ENCODE results near the gene CEL.

GRCh38 chr9:133061847-133062278 lies at the start of gene CEL:
Gene CEL (plus strand): TSS chr9:133061981.
- PRO-cap = no peak

GRCh38 chr9:133111779-133112488 lies 9.1 kb downstream of the RALGDS start:
- PRO-cap = no peak

DNA sequence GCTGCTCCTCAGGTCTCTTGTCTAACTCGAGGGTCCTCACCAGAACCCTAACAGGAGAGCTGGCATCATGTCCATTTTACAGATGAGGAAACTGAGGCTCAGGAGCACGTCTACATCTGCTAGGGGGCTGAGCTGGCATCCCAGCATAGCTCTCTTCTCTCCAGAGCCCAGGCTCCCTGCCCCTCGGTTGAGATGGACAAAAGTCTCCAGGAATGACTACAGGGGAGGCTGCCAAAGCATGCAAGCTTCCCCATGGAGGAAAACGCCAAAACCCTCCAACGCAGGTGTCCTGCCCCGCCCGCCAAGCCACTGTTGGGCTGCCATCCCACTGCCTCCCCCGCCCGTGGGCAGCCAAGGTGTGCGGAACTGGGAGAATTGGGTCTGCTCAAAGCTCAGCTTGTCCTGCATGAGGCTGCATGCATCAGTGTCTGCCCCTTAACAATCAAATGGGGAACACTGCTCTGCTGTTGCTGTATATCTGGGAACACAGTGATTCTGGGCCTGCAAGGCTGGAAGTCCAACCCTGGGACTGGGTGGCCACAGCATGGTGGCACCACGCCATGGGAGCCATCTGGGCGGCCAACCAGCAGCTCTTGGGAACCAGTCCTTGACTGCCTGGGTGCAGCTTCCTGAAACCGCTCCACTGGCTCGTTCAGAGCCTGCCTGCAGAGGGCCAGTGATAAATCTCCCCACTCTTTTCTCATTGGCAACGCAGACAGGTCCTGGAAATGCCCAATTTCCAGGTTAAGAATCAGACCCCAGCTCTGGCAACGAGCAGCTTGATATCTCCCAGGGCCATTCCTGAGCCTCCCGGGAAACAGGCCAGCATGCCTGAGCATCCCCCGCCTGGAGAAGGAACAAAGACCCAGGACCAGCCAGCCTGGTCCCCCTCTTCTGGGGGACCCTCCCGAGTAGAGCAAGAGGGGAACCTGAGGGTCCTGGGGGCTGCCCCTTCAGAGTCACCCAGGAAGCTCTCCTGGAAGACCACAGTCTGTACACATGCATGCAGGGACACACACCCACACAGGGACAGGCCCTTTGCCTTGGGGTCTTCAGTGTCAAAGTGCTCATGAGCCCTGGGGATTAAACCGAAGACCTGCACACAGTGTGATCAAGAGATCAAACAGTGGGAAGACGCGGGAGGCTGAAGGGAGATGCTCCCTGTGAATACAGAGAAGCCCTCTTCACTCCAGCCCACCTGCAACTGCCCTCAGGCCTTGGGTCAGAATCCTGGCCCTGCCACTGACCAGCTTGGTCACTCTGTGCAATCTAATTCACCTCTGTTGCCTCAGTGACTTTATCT lies 3.4 kb downstream of the RALGDS start:
- PRO-cap = no peak

GRCh38 chr9:133119705-133119869 lies 1.5 kb downstream of the RALGDS start:
- PRO-cap = no peak

- PRO-cap = no peak
These were observed 826 bp downstream of the GBGT1 start for GRCh38 chr9:133162899-133163277.

DNA sequence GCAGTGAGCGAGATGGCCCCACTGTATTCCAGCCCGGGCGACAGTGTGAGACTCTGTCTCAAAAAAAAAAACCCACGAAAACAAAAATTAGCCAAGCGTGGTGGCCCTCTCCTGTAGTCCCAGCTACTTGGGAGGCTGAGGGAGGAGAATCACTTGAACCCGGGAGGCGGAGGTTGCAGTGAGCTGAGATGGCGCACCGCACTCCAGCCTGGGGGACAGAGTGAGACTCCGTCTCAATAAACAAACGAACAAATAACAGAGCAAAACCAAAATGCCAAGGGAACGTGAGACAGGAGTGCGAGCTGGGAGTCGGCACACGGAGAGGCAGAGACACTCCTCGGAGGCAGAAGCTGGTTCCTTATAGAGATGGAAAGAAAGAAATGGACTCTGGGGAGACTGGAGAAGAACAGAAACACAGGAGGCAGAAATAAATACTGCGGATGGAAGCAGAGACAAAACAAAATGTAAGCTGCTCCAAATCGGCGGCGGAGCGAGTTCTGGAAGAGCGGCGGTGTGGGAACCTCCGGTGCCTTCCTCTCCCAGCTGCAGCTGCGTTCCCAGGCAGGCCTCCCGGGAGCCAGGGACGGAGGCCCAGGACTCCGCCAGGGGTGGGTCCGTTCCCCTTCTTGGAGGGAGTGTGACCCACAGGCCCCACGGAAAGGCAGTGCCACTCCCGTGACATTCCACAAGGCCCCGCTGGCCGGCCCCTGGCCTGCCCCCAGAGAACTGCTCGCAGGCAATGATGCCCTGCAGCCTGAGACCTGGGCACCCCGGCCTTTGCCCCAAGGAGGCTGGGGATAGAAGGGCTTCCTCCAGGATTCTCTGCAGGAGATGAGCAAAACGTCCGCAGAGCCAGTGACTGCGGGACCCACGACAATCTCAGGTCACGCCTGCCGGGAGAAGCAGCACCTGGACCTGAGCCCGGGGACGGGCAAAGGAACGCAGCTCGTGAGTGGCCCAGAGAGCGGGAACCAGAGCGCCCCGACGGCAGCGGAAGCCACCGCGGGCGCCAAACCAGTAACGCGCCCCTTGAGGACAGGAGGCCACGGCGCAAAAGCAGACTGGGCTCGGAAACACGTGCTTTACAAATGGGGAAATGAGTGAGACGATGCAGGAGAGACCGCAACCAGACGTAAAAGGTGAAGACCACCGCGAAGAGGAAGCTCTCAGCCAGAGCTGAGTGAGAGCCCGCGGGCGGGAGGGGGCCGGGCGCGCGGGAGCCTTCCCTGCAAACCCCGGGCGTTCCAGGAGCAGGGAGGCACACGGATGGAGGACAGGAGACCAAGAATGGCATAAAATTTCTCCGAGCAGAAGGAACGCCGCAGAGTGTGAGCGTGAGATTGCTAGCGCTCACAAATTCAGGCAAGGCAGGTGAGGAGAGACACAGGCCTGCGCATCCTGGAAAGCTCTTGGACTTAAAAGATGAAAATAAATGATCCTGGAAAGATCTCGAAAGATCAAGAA lies 9.4 kb downstream of the OBP2B start:
- PRO-cap = no peak

DNA sequence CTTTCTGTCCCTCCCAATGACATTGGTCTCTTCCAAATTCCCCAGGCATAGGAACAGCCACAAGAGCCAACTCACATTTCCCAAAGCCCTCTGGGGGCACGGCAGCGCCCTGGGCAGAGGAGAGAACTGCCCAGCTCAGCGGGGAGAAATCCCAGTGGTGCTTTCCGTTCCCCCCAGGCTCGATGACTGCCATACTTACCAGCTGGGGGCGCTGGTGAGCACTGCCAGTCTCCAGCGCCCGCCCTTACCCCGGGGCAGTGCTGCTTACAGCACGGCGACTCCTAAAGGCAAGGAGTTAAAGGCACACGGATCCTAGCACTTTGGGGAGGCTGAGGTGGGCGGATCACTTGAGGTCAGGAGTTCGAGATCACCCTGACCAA lies 30.0 kb upstream of the OBP2B start:
- PRO-cap = no peak

DNA sequence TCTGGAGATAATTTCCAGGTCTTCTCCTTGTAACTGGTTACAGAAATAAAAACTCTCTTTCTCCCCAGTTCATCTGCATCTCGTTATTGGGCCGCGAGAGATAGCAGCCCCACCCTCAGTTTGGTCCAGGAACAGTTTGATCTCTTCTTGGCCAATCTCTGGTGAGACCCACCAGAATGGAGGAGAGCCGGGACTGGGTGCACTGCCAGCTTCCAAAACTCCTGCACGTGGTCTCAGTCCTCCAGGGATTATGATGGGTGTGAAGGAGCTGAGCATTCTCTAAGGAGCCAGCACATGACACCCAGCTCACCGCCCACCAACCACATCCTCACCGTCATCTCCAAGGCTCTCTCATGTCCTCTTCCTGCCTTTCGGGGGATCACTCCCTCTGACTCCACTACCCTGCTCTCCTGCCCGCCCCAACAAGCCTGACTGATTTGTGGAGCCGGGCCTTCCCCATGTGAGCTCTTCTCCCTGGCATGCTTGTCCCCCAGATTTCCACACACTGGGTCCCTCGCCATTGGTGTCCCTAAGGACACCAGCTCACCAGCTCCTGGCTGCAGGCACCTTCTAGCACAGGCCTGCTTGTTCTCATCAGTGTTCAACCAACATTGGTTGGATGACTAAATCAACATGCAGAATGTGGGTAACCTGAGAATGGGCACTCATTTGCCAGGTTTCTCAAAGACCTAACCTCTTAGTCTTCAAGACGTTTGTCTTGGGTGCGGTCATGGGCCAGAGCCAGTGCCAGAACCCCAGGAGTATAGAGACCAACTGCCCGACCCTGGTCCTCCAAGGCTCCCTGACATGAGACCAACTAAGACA lies 62.9 kb downstream of the SURF6 start:
- PRO-cap = no peak

GRCh38 chr9:133333366-133334770 lies 2.1 kb downstream of the SURF6 start:
- PRO-cap = no peak

DNA sequence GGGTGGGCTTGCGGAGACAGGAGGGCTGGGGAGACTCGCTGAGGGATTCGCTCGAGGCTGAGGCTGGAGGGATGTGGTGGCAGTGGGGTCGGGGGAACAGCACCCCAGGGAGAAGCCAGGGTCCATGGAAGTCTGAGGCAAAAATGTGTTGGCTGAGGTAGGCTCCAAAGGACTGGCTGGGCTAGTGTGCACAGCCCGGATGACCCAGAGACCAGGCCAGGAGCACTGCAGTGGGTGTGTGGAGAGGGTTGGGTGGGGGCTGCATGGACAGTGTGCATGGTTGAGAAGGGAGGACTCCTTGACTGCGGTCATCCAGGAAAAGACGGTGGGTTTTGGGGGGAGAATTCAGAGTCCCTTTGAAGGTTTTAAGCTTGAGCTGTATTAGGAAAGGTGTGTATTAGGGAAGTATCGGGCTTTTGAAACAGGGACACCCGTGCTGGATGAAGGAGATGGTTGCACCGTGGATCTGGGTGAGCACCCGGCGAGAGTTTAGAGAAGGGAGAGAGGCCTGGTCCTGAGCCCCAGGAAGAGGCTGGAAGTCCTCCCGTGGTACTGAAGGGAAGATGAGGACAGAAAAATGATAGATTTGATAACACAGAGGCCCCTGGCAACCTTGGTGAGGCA lies 1.8 kb downstream of the SURF2 start:
- PRO-cap = no peak

DNA sequence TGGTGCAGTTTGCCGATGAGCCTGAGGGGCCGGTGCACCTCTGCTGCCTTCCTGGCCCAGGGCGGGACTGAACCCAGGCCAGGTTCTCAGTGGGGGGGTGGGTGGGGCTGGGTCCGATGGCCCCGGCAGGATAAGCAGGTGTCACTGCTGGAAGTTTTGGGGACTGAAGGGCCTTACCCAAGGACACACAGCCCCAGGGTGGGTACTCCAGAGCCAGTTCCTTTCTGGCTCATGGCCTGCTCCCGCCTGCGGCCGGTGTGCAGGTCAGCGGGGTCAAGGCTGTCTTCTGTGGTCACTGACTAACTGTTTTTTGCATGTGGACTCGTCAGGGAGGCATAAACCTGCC lies 18.4 kb downstream of the MYMK start:
- PRO-cap = no peak

DNA sequence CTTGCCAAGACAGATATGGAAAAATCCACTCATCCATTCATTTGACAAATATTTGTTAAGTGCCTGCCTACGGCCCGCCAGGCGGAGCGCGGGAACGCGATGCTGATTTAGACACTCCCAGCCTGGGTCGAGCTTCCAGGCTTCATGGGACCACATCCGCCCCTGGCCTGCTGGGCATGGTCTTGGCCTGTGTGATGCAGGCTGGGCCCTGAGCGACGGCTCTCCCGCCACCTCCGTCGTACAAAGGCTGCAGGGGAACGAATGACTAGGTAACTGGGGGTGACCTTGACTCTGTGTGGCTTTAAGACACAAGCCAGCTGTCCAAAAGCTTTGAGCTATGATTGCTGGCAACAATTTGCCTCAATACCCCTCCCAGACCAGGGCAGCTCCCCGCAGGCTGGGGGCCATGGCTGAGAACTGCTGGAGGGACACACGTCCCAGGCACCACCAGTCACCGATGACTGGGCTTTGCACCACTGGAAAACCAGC lies 18.0 kb downstream of the MYMK start:
- PRO-cap = no peak

GRCh38 chr9:133539885-133540339 lies 5.4 kb downstream of the ADAMTSL2 start:
- PRO-cap = no peak

DNA sequence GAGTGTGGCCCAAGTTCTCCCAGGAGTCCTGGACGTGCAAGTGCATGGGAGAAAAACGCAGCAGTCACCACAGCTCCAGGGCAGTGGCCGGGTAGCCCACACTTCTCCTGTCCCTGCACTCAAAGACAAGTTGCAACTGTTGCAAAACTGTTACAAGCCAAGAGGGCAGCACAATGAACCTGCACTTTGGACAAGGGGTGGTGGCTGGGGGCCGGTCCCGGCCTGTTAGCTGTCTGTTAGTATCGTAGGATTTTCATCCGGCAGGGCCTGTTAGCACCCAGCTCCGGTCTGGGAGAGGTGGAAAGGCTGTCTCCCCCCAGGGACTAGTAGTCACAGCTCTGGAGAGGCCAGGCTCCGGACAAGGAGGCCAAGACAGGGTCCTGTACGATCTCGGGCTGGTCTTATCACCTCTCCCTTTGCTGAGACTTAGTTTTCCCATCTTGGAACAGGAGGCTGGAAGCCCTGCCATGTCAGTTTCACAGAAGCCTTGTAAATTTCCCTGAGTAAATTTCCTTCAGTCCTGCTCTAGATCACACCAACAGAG lies 1.7 kb upstream of the SARDH start:
- PRO-cap = no peak

GRCh38 chr9:133862369-133863236 lies 124.5 kb upstream of the SARDH start:
- PRO-cap = unidirectional peak, plus-strand start at chr9:133862889; unidirectional peak, plus-strand start at chr9:133862968

- PRO-cap = no peak
These were observed 126.5 kb downstream of the VAV2 start for GRCh38 chr9:133865366-133866246.

GRCh38 chr9:133926350-133927519 lies 65.4 kb downstream of the VAV2 start:
- PRO-cap = no peak

DNA sequence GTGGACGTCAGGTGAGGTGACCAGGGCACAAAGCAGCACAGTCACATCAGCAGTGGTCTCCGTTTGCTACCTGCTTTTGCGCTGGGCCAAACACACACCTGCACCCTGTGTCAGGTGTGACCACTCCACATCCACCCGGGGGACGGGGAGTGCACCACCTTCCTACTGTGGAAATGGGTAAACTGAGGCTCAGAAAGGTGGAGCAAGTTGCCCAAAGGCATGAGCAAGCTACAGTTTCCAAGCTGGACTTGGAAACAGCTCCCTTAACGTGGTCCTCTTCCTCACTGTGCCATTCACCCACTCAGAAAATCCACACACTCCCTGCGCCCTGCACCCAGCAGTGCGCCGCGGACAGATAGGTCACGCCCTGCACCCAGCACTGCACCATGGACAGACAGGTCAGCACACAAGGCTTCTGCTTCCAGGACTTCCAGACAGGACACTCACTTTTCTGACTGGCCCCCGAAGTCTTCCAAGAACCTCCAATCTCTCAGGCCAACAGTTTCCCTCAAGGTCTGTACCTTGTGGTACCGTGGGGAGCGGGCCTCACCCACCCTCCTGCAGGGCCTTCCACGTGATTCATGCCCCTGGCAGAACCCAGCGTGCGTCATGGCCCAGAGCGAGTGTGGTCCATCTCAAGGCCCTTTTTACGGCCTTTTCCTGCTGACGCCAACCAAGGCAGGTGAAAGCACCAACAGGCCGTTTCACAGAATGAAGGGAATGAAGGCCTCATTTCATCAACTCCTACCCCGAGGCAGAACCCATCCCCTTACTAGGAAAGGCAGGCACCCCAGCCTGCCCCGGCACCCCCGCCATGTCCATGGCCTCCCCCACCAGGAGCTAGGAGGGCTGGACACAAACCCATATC lies 17.5 kb downstream of the VAV2 start:
- PRO-cap = no peak

DNA sequence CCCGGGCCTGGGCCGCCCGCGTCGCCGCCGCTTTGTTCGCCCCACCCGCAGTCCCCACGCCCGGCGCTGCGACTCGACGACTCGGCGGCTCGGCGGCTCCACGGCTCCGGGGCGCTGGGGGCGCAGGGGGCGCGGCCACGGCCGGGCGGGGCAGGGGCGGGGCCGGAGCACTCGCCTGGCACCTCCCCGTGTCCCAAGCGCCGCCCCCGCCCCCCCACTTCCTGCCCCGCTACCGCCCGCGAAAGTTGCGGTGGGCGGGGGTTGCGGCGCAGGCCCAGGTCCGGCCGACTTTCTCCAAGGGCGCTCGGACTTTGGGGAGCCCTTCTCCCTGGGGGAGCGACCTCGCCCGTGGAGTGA lies 558 bp upstream of the VAV2 start:
- PRO-cap = no peak

DNA sequence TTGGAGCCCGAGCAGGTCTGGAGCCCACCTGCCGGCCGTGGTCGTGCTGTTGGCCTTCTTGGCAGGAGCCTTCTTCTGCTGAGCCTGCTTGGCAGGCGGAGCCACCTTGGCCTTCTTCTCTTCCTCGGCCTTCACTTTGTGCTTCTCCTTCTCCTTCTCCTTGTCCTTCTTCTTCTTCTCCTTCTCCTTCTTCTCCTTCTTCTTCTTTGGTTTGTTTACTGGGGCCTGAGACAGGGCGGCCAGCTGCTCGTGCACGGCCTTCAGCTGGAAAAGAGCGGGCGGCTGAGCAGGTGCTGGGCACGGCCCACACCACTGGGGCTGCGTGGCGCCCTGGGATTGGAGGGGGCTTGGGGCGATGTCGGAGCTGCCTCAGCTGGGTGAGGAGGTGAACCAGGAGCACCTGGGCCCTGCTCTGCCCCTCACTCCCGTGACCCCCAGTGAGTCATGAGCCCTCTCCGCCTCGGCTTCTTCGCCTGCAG lies 14.8 kb downstream of the BRD3OS start:
- PRO-cap = no peak

Data from neutrophil (primary cell).